HL-60 (cell line): ENCODE measurements around a stretch of chr19.

DNA sequence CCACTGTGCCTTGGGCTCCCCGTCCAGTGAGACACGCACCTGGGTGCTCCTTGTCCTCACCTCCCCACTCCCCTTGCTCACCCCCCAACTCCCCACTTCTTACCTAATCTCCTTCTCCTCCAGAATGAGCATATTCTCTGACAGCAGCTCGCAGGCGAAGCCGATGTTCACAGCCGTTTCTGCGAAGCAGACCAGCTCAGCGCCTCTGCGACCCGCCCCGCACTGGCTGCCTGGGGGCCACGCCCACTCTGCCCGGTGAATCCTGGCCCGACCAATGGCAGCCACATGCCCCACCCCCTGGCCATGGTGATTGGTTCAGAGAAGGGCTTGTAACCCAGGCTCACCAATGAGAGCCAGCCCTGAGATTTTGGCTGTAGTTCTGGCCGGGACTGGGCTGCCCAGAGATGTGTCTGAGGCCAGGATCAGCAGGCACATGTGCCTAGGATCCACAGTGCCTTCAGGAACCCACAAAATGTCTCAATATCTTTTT is 21.4 kb downstream of the ATP8B3 start:
- RRBS: no CpG with 5 or more reads among the region's 15 CpGs

GRCh38 chr19:1816152-1816810 is 4.2 kb upstream of the ATP8B3 start:
- RRBS: 93% methylated on average over 6 of the region's 46 CpGs

DNA sequence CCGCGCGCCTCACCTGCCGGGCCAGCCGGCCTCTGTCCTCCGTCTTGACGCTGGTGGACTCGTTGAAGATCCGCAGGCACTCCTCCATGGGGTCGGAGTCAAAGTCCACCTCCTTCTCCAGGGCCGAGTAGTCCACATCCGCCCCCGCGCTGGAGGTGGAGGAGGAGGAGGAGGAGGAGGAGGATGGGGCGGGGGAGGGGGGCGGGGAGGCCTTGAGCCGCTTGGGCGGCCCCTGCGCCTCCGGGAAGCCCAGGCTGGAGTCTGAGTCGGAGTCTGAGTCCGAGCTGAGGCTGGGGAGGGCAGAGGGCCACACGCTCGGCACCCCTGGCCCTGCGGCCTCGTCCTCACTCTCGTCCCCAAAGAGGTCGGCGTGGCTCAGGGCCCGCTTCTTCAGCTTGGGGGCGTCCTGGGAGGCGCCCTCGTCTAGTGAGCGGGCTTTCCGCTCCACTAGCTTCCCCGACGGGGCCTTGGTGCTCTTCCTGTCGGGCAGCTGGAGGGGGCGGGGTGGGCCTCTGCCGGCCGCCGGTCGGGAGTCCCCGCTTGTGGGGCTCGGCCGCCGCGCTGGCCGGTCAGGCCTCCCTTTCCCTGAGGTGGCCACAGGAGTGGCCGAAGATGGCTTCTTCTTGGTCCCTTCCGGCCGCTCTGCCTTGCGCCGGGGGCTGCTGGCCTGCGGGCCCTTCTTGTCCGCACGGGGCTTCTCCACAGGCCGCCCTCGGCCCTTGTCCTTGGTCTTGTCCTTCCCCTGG is 15.0 kb upstream of the ATP8B3 start:
- RRBS: no CpG with 5 or more reads among the region's 59 CpGs

GRCh38 chr19:1856505-1857179 is 6.7 kb downstream of the KLF16 start:
- RRBS: 4% methylated on average over 14 of the region's 49 CpGs

DNA sequence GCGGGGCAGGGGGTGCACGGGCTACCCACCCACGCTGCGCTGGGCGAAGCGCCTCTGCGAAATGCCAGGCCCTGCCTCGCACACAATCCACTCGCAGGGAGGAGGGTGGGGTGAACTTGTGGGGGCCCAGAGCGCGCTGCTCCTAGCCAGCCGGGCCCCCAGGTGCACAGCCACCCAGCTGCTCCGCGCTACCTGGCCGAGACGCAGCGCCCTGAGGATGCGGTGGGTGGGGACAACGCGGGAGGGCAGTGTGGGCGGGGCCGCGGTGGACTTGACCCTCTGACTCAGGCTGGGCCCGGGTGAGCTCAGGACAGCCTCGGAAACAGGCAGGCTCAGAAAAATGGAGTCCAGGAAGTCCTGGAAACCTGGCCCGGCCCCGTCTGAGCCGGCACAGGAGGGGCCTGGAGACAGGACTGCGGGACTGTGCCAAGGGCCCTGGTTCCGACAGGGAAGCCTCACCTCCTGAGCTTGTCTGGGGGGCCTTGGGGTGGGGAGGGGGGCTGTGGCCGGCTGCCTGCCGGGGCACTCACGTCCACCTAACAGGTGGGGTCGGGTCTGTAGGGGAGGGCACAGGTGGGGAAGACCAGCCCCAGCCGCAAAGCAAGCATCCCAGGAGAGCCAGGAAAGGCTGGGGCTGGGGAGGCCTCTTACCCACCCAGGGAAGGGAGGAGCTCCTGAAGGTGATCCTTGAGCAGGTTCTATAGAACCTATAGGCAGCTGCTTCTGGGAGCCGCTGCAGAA is 6.0 kb downstream of the KLF16 start:
- RRBS: 8% methylated on average over 5 of the region's 36 CpGs

DNA sequence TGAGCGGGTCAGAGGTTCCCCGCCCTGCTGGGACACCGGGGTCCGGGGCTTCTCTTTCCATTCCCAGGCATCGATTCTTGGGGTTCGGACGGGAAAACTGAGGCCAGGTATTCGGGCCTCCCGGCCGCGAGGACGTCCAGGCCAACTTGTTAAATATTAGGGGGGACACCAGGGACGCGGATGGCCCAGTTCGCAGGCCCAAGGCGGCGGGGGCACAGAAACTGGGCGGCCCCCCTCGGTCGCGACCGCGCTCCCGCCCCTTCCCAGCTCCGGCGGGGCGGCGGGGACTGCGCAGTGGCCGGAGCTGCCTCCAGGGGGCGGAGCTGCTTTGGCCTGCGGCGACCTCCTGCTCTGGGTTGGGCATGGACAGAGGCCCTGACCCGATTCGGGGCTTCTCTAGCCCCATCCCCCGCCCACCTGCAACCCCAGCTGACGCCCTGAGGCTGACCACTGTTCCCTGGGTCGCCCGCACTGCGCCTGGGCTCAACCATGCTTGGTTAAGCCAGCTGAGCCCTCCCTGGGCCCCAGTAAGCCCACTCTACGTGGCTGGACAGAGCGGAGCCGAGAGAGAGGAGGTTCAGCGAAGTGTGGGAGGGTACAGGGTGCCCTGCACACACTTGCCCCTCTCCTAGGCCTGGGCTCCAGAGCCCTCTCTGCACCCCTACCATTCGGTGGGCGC is 1.4 kb upstream of the KLF16 start:
- RRBS: 3% methylated on average over 8 of the region's 46 CpGs

DNA sequence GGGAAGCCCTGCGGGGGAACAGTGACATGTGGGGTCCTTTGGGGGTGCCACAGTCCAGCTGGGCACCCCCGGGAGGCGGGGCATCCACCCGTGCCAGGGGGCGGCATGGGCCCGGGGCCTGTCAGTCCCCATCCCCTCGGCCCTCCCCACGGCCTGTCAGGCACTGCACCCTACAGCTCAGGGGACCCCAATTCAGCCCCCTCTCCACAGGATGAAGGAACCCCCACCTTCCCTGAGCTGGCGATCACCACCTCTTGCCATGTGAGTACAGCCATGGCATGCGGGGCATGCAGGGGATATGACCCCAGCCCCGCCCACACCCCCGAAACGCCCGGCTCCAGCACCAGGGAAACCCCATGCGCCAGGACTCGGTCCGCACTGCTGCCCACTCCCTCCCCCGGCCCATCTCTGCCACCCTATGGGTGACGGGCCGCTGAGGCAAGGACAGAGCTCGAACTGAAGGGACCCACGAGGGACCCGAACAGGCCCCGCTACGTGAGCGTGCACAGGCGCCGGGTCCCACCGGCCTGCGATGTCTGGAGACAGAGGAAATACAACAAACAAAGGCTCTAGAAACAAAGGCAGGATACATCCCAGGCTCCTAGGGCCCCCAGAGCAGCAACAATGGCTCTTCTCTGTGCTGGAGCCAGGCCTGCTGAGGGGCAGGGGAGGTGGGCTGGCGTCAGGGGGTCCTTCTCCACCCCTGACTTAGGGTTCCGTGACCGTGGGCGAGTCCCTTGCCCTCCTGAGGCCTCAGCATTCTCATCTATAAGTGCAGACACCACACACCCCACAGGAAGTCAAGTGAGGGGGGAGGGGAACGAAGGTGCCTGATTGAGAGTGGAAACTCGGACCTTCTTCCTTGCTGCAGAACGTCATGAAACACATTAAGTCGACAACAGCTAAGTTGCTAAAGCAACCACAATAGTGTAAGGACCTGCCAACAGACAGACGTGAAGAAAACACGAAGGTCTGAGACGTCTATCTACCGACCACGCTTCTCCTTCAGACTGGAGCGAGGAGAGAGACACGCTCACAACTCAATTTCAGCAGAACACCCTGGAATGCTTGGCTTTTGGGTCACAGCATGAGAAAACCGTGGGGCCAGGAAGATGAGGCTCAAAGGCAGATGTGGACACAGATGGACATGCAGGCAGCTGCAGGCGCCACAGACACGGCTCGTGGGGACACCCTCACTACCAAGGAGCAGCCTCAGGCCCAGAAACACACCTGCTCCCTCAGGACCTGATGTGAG is 3.1 kb downstream of the ABHD17A start:
- RRBS: 93% methylated on average over 10 of the region's 49 CpGs

DNA sequence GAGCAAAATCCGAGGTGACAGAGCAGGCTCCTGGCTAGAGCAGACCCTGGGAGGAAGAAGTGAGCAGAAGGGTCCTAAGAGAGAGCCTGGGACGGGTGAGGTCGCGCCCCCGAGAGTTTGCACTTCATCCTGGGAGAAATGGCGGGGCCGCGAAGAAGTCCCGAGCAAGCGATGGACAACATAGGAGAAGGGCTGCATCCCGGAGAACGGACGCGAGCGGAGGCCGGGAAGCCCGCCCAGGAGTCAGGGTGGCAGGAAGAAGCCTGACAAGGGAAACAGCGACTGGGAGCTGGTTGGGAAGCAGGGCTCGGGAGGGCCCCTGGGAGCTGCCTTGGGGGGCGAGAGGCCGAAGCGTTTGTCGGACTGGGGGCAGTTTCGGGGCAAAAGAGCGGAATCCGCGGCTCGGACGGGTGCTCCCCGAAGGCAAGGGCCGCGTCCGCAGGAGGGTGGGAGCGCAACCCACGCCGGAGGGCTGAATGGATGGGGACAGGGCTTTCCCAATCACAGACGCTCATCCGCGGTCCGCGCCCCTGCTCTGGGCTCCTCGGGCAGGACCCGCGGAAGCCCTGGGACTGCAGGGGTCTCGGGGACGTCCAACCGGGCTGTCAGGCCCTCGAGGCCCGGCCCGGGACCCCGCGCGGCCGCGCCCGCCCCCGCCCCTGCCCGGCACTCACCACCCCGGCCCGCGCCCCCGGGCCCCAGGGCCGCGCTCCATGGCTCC is 458 bp downstream of the ABHD17A start:
- RRBS: 3% methylated on average over 9 of the region's 64 CpGs

DNA sequence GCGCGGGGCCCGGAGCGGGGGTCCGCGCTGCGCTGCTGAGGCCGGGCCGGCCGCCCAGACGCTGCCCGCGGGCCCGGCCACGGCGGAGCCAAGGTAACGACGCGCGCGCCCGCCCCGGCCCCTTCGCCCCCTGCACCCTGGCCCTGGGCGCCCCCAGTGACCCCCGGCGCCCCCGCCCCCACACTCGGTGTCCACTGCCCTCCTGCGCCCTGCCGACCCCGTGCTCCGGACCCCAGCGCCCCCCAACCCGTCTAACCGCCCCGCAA is 287 bp downstream of the CSNK1G2 start:
- RRBS: 4% methylated on average over 20 of the region's 37 CpGs

DNA sequence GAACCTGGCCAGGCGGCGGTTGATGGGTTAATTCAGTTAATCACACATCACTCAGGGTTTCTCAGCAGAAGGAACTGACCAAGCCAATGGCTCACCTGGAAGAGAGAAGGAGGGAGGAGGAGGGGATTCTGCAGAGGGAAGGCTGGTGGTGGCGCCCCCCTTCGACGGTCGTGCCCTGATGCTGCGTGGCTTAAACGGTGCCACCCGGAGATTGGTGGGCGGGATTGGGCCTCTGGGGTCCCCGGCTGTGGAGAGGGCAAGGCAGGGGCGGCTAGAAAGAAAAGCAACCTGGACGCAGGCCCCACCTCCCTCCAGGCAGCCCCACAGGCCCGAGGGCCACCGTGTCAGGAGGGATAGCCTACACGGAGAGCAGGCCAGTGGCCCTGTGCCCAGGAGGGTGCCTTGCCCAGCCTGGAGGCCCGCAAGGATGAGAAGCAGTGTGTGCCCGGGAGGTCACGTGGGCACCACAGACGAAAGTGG is 15.9 kb downstream of the CSNK1G2 start:
- RRBS: 91% methylated on average over 3 of the region's 20 CpGs

- RRBS: 75% methylated on average over 10 of the region's 29 CpGs
These were observed 26.2 kb downstream of the CSNK1G2 start for GRCh38 chr19:1967047-1967703.

GRCh38 chr19:1977715-1978201 is 36.8 kb downstream of the CSNK1G2 start:
- RRBS: no CpG with 5 or more reads among the region's 12 CpGs

DNA sequence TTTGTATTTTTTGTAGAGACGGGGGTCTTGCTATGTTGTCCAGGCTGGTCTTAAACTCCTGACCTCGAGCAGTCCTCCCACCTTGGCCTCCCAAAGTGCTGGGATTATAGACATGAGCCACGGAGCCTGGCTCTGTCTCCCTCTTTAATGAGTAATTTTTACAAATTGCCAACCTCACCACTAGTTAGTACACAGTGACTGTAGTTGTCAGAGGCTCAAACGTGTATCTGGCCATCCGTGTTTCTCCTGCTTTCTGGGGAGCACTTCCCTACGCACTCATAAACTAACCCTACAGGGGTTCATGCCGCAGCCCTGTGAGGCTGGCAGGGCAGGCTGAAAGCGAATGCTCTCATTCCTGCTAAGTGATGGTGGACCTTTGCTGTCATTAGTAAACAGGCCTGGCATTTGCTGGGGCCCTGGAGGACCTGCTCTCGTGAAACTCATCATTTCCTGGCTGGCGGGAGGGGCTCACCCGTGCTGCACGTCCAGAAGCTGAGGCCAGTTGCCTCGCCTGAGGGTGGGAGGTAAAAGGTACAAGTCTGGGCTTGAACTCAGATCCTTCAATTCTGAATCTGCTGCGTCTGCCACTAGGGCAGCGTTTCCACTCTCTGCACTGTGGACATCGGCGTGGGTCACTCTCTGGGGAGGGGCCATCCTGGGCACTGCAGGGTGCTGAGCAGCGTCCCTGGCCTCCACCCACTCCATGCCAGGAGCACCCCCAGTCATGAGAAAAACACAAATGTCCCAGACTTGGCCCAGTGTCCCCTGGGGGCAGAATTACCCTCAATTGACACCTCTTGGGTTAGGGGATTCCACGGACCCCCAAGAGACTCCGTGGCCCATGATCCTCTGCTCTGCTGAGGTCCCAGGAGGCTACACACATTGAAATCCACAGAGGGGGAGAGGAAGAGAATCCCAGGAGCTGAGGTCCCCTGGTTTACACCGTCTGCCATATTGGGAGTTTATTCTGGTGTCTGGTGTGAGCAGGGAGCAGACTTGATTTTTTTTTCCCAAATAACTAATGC is 7.0 kb downstream of the MOB3A start:
- RRBS: no CpG with 5 or more reads among the region's 21 CpGs

DNA sequence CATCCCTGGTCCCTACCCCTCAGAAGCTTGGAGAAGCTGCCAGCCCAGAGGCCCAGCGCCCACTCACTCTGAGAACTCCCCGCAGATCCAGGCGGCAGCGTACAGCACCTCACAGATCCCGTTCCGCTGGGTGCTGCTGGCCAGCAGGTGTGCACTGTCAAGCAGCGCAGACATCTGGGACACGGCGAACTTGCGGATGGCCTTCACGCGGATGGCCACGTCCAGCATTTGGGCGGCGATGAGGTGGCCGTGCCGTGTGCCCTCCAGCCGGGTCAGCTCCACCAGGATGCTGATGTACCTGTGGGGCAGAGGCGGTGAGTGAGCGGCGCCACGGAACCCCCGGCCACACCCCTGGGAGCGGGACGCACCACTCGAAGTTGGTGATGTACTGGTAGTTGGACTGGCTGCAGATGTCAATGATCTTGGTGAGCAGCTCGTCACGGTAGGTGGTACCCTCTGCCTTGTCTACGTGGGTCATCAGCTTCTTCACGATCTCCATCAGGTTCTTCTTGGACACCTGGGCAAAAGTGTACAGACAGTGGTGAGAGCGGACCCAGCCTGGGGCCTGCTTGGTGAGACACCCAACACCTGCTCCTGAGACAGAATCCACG is 24.2 kb downstream of the IZUMO4 start:
- RRBS: 98% methylated on average over 6 of the region's 32 CpGs

GRCh38 chr19:2129291-2129826 is 22.0 kb downstream of the AP3D1 start:
- RRBS: no CpG with 5 or more reads among the region's 15 CpGs

GRCh38 chr19:2190812-2191506 is 27.2 kb downstream of the DOT1L start:
- RRBS: 94% methylated on average over 9 of the region's 39 CpGs

- RRBS: no CpG with 5 or more reads among the region's 25 CpGs
These were observed 33.8 kb downstream of the PLEKHJ1 start for GRCh38 chr19:2202146-2202829.

- RRBS: no CpG with 5 or more reads among the region's 18 CpGs
These were observed 32.3 kb downstream of the PLEKHJ1 start for GRCh38 chr19:2203702-2204434.

DNA sequence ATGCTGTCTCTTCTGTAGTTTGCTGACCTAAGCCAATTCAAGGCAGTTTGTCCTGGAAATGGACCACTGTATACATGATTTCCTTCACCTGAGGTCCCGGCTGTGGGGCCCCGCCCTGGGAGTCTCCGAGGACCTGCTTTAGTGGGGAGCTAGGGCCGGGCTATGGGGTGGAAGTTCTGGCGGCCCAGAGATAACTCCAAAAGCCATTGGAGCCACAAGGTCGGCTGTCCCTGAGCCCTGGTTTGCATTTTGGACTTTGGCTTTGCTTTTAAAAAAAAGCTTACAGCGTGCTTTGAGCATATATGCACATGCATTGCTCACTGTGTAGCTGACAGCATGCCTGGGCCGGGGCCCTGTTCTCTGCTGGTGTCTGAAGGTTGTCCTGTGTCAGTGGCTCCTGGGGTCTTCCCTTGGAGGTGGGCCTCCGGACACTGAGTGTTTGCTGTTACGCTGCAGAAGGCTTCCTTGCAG is 23.4 kb downstream of the PLEKHJ1 start:
- RRBS: 95% methylated on average over 6 of the region's 10 CpGs

DNA sequence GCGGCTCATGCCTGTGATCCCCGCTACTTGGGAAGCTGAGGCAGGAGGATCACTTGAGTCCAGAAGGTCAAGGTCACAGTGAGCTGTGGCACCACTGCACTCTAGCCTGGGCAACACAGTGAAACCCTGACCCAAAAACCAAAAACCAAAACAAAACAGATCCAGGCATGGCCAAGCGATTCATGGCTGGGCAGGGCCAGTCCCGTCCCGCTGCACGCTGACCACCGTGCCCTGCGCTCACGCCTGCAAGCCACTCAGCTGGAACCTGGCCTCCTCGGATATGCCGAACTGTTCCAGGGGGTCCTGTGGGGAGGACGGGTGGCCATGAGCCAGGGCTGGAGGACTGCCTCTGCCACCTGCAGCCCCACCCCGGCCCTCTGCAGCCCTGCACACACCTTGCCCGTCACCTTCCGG is 2.5 kb downstream of the PLEKHJ1 start:
- RRBS: no CpG with 5 or more reads among the region's 15 CpGs